Left common carotid artery plus branches (tissue), 1 donor: ENCODE measurements around the genes BTG1 and PLEKHG7.

DNA sequence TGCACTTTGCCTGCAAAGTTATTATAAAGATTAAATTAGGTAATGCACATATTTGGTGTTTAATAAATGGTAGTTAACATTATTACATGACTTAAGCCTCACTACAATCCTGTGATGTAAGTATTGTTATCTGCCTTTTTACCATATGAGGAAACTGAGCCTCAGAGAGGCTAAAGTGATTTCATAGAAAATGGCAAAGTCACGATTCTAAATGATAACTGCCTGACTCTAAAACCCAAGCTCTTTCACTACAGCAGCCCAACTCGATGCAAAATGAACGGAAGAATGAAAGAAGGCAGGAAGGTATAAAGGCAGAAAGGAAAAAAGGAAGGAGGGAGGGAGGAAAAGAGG lies 134.0 kb downstream of the BTG1 start:
- PRO-cap: no peak

DNA sequence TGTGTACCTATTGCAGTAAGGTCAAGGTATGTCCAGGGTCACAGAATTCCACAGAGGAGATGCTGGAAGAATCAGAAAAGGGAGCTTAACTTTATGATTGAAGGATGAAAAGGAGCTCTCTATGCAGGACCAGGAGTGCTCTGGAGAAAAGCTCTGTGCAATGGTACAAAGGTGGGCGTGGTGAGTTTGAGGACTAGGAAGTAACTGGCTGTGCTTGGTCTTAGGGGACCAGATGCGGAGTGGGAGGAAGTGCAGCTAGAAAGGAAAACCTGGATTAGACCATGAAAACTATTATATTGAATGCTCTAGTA lies 56.9 kb downstream of the BTG1 start:
- PRO-cap: no peak

GRCh38 chr12:92109574-92110027 lies 36.0 kb downstream of the BTG1 start:
- PRO-cap: no peak

GRCh38 chr12:92111981-92112644 lies 33.5 kb downstream of the BTG1 start:
- PRO-cap: no peak

DNA sequence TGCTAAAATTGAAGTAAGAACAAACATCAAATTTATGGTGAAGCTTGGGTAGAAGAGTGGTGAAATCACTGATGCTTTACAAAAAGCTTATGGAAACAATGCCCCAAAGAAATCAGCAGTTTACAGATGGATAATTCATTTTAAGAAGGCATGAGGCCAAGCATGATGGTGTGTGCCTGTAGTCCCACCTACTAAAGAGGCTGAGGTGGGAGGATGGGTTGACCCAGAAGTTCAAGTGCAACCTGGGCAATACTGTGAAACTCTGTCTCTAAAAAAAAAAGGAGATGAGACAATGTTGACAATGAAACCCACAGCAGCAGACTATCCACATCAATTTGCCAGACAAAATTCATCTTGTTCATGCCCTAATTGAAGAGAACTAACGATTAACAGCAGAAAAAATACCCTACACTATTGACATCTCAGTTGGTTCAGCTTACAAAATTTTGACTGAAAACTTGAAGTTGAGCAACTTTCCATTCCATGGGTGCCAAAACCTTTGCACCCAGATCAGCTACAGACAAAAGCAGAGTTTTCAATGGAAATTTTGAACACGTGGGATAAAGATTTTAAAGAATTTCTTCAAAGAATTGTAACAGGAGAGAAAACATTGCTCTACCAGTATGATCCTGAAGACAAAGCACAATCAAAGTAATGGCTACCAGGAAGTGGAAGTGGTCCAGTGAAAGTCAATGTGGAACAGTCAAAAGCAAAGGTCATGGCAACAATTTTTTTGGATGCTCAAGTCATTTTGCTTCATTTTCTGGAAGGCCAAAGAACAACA lies 26.7 kb downstream of the BTG1 start:
- PRO-cap: no peak

DNA sequence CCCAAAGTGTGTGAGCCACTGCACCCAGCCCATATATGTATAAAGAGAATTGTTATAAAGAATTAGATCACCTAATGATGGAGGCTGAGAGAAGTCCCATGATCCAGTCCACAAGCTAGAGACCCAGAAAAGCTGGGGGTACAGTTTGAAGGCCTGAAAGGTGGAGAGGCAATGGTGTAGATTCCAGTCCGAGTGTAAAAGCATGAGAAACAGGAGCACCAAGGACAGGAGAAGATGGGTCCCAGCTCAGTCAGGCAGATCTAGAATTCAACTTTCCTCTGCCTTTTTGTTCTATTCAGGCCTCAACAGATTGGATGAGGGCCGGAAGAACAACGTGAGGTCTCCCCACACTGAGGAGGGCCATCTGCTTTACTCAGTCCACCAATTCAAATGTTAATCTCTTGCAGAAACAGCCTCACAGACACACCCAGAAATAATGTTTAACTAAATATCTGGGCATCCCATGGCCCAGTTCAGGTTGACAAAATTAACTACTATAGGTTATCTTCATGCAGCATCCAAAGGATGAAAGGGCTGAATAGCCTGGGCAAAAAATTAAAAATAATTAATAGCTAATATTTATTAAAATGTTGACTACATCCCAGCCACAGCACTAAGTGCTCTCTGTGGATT lies 22.7 kb downstream of the BTG1 start:
- PRO-cap: no peak

GRCh38 chr12:92145481-92145936 lies at the start of gene BTG1:
Gene BTG1, minus strand, starts transcription at chr12:92145846.
- PRO-cap: unidirectional peak, minus-strand start at chr12:92145845

- PRO-cap: no peak
These were observed 265.4 kb upstream of the PLEKHG7 start for GRCh38 chr12:92437348-92437903.

- PRO-cap: no peak
These were observed 256.9 kb upstream of the PLEKHG7 start for GRCh38 chr12:92445758-92446342.

DNA sequence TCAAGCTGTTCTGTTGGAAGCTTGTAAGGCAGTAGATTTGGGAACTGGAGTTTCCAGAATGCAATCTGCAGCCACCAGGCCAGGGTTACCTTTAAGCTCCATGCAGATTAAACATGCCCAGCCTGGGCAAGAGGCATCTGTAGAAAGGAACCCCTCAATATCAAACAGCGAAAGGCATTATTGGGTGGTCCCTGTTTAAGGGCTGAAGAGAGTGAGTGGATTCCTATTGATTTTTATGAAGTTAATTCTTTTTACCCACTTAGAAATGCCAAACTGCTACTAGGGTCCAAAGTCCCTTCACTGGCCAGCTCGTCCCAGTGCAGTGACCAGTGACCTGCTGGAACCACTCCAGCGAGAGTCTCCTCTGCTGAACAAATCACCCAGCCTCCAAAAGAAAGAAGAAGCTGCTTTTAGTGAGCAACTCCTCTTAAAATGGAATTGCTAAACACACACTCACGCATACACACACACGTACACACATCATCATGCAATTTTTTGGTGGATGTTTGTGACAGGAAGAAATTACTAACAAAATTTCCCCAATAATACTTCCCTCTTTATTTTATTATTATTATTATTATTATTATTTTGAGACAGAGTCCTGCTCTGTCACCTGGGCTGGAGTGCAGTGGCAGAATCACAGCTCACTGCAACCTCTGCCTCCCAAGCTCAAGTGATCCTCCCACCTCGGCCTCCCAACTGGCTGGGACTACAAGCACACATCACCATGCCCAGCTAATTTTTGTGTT lies 198.2 kb upstream of the PLEKHG7 start:
- PRO-cap: no peak

DNA sequence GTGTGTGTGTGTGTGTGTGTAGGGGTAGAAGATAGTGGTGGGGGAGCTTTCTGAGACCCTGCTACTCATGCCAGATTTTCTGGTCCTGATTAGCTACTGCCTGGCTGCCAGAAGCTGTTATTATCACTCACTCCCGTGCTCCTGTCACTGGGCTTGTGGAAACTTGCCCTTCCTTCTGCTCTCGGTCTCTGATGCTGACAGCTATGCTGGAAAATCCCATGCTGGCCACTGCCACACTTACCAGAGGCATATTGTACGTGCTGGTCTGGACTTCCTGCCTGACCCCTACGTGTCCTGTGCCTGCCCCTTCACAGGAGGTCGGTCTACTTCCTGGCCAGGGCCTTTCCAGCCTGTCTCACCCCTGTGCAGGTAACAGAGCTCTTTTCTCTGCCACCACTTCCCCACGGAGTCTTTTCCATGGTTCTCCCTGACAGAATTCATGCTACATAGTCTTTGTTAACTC lies 149.4 kb upstream of the PLEKHG7 start:
- PRO-cap: no peak

- PRO-cap: no peak
These were observed 141.7 kb upstream of the PLEKHG7 start for GRCh38 chr12:92561111-92561370.

- PRO-cap: no peak
These were observed 134.0 kb upstream of the PLEKHG7 start for GRCh38 chr12:92568787-92569233.

GRCh38 chr12:92702535-92703475 lies at the start of gene PLEKHG7:
Gene PLEKHG7, plus strand, starts transcription at chr12:92702989.
- PRO-cap: no peak

DNA sequence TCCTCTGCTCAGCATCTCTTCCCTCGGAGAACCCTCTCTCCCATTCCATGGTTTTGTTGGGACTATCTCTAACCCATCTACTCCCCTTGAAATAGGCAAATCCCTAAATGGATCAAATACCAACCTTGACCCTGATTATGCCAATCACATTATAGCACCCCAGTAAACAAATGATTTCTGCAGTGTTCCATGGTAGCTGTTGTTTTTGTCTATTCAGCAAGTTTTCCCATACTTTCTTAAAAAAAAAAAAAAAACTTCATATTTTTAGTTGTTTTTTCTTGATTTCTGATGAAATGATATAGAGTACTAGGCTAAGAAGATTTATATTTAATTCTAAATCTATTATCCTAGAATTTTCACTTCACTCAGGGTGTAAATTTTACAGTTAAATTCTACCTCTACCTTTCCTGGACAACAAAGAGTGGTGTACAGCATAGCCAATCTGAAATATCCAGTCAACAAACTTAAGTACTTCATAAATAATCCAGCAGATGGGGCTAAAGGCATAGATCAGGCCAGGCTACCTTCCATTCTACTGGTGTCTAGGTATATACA lies 82.1 kb downstream of the PLEKHG7 start:
- PRO-cap: no peak

- PRO-cap: no peak
These were observed 101.1 kb downstream of the EEA1 start for GRCh38 chr12:92827915-92828429.

DNA sequence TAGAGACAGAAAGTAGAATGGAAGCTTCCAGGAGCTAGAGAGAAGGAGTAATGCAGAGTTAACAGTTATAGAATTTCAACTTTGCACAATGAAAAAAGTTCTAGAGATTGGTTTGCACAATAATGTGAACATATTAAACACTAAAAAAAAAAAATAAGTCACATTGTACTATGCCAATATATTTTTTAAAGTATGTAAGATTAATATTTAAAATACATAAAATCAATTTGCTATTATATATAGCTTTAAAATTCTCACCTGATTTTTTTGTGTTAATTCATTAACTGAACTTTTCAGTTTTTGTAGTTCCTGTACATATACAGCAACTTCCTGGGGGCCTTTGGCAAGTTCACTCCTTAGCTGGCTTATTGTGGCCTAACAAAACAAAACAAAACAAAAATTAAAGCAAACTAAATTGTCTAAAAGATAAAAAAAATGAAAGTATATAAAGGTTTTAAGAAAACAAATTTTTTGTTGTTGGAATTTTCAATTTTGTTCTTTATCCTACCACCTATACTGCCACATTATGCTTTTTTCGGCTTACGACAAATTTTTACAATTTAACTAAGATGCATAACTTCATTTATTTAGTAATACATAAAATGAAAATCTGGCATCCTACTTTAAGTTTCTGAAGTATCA lies 86.8 kb downstream of the EEA1 start:
- PRO-cap: no peak

DNA sequence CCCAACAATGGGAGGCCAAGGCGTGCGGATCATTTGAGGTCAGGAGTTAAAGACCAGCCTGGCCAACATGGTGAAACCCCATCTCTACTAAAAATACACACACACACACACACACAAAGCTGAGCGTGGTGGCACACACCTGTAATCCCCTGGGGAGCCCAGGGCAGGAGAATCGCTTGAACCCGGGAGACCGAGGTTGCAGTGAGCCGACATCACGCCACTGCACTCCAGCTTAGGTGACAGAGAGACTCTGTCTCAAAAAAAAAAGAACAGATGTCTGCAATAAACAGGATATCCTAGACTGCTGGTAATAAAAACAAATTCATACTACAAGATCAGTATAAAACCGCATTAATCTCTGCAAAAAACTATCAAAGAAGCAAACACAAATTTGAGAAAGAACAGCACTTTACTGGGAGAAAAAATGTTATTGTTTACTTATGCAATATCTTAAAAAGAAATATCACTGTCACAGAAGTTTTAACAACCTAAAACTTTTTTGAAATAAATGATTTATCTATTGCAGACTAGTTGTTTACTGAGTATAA lies 23.7 kb downstream of the EEA1 start:
- PRO-cap: no peak

DNA sequence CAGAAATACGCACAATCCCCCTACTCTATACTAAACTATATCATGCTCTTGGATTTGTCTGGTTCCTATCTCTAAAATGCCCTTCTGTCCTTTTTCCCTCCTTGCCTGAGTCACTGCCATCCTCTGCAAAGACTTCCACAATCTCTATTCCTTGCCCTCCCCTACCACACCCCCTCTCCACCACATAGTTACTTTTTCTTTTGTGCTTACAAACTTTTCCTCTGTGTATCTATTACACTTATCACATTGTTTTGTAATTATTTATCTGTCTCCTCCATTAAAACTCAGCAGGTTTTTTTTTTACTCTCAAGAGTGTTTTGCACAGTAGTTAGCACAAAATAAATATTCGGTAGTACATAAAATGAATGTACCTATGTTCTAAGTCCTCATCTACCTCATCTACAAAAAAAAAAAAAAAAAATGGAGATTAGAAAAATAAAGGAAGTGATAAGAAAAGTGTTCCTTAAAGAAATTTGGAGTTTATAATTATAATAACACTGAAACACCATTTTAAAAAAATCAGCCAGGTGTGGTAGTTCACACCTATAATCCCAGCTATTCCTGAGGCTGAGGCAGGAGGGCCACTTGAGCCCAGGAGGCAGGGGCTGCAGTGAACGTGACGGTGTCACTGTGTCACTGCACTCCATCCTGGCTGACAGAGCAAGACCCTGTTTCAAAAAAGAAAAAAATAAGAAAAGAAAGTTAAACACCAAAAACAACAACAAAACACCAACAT lies 5.5 kb downstream of the EEA1 start:
- PRO-cap: no peak

DNA sequence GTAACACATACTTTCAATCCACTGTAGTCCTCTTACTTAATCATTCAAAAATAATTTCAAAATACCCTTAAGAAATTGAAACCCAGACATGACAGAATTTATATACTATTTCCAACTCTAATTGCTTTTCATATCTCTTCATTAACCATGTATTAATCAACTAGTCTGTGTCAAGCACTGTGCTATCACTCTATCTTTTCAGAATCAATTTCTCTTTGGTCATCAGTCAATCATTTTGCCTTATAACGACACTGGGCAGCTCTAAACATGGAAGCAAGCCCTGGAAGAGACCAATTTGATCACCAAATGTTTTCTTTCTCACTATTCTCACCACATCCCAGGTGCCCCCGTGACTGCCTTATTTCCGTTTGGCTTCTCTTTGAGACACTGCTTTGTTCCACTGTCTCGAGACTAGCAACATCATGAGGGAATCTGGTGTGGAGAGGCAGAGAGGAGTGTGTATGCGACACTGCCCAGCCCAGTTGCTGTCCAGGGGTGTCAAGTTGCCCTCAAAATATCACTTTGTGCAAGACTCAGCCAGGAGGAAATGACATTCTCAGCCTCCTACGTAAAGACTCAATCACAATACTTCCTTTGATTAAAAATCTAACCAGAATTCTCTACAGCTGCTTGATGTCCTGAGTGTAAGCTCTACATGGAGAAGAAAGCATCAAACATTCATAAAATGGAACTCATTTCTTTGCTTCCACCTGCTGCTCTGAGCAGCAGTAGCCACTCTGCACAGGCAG lies 48.1 kb upstream of the EEA1 start:
- PRO-cap: no peak